A375 (cell line): ENCODE measurements around the genes TMEM141 and FUT7.

DNA sequence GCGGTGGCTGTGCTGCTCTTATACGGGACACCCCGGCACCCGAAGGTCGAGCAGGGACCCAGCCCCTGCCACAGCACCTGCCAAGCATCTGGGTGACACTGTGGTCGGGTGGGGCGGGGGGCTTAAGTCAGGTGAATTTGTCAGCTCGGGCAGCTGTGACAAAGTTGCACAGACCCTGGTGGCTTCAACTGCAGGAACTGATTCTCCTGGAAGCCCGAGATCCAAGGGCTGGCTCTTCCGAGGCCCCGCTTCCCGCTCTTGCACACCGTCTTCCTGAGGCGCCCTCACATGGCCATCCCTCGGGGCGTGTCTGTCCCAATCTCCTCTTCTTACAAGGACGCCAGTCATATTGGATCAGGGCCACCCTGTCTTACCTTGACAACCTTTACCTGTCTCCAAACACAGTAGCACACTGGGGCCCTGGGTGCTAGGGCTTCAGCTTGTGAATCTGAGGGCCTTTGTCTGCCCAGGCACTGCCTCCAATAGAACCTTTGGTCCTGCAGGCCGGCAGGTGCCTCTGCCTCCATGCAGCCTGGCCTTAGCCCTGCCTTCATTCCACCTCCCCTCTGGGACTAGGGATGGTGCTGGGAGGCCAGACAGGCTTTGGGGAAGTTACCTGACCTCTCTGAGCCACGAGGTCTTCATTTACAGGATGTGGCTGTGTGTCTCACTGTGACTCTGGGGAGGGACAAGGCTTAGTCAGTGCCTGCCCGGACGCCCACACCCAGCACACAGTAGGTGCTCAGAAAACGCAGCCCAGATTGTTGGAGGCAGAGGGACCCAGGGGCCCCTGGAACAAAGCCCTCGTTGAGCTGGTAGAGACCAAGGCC lies 47.3 kb upstream of the EGFL7 start:
- RAMPAGE, long total RNA, result no peak

DNA sequence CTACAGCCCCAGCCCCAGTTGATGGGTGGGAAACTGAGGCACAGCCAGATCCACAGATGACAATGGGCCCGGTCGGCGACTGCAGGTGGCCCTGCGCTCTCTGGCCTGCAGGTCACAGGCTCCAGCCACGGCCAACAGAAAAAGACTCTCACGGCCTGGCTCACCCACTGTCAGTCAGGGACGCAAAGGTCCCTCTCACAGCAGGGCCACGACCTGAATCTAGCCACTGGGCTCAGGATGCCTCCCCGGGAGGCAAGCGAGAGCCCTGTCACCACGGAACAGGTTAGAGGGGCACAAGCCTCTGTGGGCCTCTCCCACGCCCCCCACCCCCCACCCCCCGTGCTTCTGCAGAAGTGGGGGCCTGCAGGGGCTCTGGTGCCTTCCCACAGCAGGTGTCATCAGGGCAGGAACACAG lies 17.4 kb upstream of the EGFL7 start:
- RAMPAGE, long total RNA, result no peak

- RAMPAGE, long total RNA, result no peak
These were observed 10.5 kb downstream of the EGFL7 start for GRCh38 chr9:136672790-136674019.

- RAMPAGE, long total RNA, result no peak
These were observed 9.4 kb downstream of the AGPAT2 start for GRCh38 chr9:136677783-136678320.

GRCh38 chr9:136723109-136724409 lies 11.2 kb downstream of the DIPK1B start:
- RAMPAGE, long total RNA, result no peak

DNA sequence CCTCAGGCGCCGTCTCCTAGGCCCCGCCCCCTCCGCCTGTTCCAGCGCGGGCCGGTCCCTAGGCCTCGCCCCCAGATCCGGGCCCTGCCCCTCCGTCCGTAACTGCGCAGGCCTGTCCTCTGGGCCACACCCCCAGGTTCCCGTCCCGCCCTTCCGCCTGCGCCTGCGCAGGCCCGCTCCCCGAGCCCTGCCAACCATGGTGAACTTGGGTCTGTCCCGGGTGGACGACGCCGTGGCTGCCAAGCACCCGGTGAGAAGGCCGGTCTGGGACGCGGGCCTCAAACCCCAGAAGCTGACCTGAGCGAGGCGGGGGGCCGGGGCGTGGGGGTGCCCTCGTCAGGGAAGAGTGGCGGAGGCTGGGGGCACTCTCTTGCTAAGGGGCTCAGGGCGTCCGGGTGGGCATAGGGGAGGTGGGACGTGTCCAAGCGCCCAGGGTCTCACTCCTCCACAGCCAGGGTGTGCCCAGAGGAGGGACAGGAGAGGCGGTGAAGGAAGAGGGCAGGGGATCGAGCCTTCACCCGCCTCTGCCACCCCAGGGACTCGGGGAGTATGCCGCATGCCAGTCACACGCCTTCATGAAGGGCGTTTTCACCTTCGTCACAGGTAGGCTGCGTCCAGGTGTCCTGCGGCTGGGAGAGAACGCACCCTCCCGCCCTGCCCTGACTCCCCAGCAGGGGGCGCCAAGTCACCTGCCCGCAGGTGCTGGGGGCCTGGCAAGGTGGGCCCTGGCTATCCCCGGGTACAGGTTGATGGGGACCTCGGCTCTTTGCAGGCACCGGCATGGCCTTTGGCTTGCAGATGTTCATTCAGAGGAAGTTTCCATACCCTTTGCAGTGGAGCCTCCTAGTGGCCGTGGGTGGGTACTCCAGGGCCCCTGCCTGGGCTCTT lies at the start of gene TMEM141:
Gene TMEM141 (plus strand): TSS at position 170 of the 888 bp plus-strand sequence.
- RAMPAGE, long total RNA, result no peak

GRCh38 chr9:136838787-136840027 lies 3.1 kb upstream of the AJM1 start:
- RAMPAGE, long total RNA, result no peak

DNA sequence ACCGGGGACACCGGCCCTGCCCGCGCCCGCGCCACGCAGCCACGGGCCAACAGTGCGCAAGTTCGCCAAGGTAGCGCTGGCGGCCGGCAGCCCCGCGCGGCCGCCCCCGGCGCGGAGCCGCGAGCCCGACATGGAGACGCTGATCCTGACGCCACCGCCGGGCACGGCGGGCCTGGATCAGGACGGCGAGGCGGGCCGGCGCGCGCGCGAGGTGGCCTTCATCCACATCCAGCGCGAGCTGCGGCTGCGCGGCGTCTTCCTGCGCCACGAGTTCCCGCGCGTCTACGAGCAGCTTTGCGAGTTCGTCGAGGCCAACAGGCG lies 2.4 kb upstream of the PHPT1 start:
- RAMPAGE, long total RNA, result no peak

- RAMPAGE, long total RNA, result no peak
These were observed 288 bp upstream of the MAMDC4 start for GRCh38 chr9:136851840-136852275.

GRCh38 chr9:136986048-136986315 lies 3.2 kb downstream of the LCNL1 start:
- RAMPAGE, long total RNA, result no peak

DNA sequence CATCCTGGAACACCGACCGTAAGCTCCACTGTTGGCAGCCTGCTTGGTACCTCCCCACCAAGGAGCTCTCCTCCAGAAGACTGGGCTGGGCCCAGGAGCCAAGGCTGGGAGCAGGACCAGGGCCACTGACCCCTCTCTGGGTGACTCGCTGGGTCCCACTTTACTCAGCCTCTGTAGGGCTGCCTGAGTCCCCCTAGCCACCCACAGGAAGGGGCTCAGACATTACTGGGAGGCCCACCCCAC lies 255 bp downstream of the CLIC3 start:
- RAMPAGE, long total RNA, result no peak

DNA sequence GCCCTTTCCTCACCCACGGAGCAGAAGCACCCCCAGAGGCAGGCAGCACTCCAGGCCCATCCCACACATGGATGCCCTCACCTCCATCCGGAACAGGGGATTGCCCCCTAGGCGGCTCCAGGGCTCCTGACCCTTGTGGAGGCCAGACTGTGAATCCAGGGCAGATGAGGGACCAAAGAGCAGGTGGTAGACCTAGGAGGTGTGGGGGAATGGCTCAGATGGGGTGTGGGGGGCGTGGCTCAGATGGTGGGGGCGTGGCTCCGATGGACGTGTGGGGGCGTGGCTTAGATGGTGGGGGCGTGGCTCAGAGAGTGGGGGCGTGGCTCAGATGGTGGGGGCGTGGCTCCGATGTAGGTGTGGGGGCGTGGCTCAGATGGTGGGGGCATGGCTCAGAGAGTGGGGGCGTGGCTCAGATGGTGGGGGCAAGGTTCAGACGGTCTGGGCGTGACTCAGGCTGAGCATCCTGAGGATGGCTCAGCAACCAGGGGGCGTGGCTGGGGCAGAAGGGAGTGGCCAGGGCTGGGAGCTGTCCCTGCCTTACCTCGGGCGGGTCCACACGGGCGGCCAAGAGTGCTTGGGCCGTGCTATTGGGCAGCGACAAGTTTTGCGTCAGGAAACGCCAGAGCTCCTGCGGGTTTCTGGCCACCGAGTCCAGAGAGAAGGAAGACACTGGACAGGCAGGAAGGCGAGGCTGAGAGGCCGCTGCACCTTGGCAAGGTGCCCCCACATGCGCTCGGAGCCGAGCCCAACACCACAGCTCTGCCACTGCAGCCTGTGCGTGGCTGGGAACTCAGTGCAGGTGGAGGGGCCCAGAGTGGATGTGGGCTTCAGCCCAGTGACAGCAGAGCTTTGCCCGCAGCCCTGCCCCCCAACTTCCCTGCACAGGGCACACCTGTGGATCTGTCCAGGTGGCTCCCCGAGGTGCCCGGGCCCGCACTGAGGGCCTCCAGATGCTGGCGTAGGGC lies 5.9 kb downstream of the ABCA2 start:
- RAMPAGE, long total RNA, result no peak

- RAMPAGE, long total RNA, result no peak
These were observed at the start of gene FUT7 for GRCh38 chr9:137031775-137032866. FUT7 (minus strand) TSS chr9:137032088.

DNA sequence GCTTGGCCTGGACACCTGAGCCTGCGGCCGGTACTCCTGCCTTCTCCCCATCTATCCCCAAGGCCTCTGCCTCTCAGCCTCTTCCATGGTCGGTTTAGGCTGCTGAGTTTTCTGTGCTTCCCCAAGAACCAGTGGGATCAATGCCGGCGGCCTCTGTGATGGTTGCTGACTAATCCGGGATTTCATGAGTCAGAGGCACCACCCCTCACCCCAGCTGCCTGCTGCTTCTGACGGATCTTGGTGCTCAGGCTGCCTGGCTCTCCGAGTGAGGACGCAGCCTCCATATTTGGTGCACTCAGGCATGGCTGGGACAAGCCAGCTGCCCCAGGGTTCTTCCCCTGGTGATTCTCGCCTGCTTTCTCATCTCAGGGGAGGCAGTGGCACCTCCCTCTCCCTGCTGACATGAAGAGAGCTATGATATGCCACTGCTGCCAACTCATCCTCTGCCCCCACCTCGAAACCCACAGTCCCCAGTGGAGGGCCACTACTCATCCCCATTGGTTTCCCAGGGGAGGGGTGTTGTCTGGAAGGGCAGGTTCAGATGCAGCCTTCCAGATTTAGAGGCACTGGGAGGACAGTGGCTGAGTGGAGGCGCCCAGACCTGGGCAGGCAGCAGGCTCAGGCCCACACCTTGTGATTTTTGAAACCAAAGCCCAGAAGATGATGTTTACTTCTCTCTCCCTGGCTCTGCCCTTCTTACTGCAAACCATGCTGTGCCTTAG lies 3.2 kb upstream of the MAN1B1 start:
- RAMPAGE, long total RNA, result no peak

GRCh38 chr9:137087235-137087953 lies 609 bp downstream of the MAN1B1 start:
- RAMPAGE, long total RNA, result no peak

- RAMPAGE, long total RNA, result no peak
These were observed 11.3 kb upstream of the GRIN1 start for GRCh38 chr9:137127108-137128614.

DNA sequence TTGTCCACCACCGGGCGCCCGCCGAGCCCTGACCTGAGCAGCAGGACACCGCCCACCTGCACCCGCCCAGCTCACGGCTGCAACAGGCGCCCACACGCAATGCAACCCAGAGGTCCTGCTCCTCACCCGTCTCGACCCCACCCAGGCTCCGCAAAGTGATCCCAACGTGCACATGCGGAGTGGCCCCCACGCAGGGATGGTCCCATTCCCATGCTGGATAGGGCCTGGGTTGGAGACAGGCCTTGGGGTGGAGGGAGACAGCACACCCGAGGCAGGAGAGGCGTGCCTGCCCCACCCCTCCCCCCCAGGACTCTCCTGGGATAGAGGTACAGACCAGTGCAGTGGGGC lies 345 bp upstream of the LRRC26 start:
- RAMPAGE, long total RNA, result no peak

DNA sequence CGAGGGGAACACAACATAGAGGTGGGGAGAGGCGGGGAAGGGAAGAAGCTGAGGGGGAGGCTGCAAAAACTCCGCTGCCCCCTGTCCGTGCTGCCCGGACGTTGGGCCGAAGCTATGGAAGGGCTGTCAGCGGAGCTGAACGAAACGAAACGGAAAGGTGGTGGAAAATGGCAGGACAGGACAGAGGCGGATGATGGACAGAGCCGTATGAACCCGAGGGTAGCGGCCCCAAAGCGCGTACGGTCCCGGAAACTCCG lies 305 bp downstream of the ANAPC2 start:
- RAMPAGE, long total RNA, result no peak

- RAMPAGE, long total RNA, result no peak
These were observed 2.7 kb downstream of the TPRN start for GRCh38 chr9:137197828-137198202.

DNA sequence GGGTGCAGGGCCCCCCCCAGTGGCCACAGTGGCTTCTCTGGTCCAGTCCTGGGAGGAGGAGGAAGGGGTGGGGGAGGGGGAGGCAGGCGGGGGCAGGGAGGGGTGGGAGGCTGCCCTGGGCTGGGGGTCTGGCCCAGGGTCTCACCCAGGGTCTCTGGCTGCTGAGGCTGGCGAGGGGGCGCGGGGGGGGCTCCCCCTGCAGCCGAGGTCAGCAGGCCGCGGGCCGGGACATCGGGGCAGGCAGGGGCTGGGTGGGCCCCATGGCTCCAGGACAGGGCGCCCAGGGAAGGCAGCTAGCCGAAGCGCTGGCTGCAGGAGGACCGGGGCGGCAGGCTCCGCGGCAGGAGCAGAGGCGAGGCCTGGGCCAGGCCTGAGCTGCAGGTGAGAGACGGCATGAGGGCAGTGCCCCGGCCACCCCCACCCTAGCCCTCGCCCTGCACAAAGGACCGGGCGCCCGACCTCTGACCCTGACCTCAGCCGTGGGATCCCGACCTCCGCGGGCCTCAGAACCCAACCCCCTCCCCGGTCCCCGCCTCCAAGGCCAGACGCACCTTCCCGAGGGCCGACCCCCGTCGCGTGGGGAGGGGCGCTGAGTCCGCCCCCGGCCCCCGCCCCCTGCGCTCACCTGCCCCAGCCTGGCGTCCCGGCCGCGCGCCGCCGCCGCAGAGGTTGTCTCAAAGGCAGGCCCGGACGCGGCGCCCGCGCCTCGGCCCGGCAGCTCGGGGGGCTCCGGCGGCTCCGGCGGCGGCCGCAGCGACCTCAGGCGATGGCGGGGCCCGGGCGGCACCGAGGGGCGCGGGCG lies 475 bp downstream of the RNF208 start:
- RAMPAGE, long total RNA, result no peak